ENCODE measurements around the genes CCDC8 and SLC1A5.

DNA sequence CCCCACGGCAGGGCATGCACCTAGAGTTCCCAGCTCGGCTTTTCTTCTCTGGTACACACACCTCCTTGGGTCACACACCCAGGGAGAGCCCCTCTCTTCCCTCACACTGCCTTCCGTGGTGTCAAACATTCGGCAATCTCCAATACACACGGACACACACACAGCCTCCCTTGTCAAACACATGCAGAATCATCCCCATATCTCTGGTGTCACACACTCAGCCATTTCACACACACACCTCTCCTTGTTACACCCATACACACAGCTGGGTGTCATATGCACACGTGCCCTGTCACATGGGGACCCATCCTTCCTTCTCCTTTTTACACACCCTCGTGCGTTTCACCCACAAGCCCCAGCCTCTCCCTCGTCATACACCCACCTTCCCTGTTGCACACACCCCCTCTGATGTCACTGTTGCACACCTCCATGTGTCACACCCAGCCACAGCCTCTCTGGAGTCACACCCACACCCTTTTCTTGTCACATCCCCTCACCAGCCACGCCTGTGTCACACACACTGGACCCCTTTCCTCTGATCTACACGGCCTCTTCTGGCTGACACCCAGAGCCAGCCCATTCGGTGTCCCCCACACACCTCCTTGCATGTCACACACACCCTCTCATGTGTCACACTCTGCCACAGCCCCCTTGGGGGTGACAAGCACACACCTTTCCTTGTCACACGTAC, 1.7 kb downstream of the NOVA2 start:
- PRO-cap: no peak
- RAMPAGE, long total RNA, 4 experiments: no peak in any of the 4 experiments

DNA sequence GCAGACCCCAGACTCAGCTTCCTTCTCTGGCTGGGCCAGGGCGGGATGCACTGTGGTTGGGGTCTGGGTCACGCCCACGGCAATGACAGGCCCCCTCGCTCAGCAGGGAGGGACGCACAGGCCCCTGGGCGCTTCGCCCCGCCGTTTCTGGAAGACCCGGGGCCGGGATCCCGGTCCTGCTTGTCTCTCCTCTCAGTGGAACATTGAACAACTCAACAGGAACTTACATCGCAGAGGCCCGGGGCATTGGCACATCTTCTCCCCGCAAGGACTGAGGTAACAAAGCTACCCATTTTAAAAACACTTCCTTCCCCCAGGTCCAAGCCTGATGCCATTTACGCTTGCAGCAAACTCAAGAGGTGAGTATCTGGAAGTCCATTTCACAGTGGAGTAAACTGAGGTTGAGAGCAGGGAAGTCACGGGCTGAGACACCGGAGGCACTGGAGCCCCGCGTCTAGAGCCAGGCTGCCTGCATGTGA, 340 bp upstream of the PGLYRP1 start:
- PRO-cap: no peak
- RAMPAGE, long total RNA, 4 experiments: no peak in any of the 4 experiments

GRCh38 chr19:46202497-46203355, 26.8 kb upstream of the IGFL1 start:
- PRO-cap: no peak
- RAMPAGE, long total RNA, 4 experiments: start-site peak on the minus strand in 1 of 4 experiments, at chr19:46203076-46203084 at its widest, 20 reads per replicate

GRCh38 chr19:46303529-46304679, 7.1 kb downstream of the HIF3A start:
- PRO-cap: no peak
- RAMPAGE, long total RNA, 4 experiments: no peak in any of the 4 experiments

DNA sequence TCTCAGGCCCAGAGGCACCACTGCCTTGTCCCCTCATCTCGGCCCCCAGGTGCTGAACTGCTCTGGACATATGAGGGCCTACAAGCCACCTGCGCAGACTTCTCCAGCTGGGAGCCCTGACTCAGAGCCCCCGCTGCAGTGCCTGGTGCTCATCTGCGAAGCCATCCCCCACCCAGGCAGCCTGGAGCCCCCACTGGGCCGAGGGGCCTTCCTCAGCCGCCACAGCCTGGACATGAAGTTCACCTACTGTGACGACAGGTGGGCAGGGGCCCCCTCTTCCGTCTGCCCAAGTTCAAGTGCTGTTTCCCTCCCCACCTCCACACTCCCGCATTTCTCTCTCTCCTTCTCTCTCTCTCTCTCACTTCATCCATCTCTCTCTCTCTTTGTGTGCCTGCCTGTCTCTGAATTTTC, 12.3 kb downstream of the HIF3A start:
- PRO-cap: no peak
- RAMPAGE, long total RNA, 4 experiments: no peak in any of the 4 experiments

DNA sequence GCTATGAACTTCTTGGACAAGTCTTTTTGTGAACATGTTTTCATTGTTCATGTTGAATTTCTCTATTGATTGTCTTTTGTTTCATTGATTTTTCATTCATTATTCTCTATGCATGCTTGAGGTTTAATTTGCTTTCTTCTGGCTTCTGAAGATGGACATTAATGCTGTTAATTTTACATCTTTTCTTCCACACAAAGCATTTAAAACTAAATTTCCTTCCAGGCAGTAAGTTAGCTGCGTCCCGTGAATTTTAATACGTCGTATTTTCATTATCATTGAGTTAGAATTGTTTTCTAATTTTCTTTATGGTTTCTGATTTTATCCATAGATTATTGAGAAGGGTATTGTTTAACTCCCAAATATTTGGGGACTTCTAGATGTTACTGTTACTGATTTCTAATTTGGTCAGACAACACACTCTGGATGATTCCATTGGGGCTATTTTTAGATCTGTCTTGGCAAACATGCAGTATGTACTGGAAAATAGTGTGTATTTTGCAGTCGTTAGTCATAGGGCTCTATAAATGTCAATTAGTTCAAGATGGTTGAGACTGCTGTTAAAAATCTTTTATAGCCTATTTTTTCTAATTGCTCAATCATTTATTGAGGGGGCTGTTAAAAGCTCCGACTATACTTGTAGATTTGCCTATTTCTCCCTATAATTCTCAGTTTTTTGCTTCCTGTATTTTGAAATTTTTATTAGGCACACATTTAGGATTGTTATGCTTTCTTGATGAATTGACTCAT, 31.2 kb downstream of the PPP5C start:
- PRO-cap: no peak
- RAMPAGE, long total RNA, 4 experiments: no peak in any of the 4 experiments

DNA sequence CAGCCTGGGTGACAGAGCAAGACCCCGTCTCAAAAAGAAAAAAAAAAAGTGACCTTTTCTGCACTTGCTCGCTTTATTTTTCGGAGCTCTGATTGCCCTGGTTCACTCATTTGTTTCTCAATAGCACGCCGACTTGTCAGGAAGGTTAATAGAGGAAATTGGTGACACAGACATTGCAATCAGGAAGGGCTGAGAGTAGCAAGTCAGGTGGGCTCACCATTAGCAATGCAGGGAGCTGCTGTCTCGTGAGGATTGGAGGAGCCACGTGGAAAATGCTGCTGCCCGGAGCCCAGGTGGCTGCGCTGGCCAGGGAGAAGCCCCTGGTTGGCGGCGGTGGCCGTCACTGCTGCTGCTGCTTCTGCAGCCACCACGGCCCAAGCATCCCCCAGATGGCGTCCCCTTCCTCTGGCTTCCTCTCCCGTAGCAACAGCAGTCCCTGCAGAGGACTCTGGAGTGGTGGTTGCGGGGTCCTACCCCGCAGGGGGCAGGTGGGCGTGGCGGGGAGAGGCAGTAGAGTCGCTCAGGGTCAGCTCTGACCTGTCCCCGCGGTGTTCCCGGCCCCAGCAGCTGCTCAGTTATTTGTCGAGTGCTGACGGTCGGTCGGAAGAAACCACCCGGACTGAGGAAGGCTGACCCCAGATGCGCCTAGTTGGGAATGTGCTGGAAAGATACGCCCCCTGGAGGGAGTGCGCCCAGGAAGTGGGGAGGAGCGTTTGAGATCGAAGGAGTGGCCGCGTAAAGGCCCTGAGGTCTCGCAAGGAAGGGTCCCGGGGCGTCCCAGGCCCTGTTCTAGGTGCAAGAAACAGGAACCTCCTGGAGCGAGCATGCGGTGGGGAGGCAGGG, 9.5 kb downstream of the CCDC8 start:
- PRO-cap: no peak
- RAMPAGE, long total RNA, 4 experiments: no peak in any of the 4 experiments

DNA sequence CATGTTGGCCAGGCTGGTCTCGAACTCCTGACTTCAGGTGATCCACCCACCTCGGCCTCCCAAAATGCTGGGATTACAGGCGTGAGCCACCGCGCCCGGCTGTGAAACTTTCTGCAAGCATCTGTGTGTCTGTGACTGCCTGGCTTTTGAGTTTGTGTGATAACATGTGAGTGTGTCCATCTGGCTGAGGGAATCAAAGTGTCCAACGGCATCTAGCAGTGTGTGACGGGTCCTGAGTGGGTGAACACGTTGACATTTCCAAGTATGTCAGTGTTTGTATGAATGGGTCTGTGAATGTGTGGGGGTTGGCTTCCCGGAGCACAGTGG, 5.7 kb downstream of the CCDC8 start:
- PRO-cap: no peak
- RAMPAGE, long total RNA, 4 experiments: no peak in any of the 4 experiments

DNA sequence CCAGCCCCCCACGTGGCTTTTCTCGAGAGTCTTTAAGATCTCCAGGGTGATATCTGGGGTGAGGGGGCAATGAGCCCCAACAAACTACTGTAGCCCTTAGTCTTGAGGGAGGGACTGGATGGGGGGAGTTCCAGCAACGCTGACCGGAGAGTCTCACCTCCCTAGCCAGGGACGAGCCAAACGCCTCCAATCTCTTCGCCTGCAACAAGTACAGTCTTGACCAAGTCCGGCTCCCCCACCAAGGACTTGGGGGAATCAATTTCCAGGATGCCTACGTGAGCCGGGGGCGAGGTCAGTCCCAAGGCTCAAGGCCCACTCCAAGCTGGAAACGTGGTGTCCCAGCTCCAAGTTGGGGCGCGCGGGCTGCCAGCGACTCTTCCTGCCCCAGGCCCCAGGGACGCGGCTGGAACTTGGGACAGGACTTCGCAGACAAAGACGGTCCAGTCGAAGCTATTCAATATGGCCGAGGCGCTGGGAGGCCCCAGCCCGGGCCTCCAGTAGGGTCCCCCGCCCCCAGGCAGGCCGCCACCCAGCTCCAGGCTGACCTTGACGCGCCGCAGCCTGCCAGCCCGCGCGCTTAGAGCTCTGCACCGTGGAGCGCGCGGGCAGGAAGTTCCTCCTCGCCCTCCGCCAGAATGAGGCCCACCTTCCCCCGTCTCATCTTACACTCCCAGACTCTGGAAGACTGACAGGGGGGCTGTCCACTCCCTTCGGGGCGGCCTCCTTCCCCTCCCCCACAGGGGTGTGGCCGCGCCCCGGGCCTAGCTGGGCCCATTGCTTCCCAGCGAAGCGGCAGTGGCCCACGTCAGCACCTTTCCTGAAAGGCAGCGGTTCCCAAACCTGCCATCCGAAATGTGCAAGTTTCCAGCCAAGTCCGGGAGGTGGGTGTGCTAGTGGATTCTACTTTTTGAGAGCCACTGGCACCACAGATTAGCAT, at the start of gene CCDC8:
CCDC8 (minus strand) TSS at position 589 of the 937 bp plus-strand sequence.
- PRO-cap: bidirectional peak, plus-strand start at position 774 of the sequence, minus-strand start at position 637 of the sequence
- RAMPAGE, long total RNA, 4 experiments: start-site peak on the minus strand in 1 of 4 experiments, centred at position 589 of the sequence, 20 reads per replicate

DNA sequence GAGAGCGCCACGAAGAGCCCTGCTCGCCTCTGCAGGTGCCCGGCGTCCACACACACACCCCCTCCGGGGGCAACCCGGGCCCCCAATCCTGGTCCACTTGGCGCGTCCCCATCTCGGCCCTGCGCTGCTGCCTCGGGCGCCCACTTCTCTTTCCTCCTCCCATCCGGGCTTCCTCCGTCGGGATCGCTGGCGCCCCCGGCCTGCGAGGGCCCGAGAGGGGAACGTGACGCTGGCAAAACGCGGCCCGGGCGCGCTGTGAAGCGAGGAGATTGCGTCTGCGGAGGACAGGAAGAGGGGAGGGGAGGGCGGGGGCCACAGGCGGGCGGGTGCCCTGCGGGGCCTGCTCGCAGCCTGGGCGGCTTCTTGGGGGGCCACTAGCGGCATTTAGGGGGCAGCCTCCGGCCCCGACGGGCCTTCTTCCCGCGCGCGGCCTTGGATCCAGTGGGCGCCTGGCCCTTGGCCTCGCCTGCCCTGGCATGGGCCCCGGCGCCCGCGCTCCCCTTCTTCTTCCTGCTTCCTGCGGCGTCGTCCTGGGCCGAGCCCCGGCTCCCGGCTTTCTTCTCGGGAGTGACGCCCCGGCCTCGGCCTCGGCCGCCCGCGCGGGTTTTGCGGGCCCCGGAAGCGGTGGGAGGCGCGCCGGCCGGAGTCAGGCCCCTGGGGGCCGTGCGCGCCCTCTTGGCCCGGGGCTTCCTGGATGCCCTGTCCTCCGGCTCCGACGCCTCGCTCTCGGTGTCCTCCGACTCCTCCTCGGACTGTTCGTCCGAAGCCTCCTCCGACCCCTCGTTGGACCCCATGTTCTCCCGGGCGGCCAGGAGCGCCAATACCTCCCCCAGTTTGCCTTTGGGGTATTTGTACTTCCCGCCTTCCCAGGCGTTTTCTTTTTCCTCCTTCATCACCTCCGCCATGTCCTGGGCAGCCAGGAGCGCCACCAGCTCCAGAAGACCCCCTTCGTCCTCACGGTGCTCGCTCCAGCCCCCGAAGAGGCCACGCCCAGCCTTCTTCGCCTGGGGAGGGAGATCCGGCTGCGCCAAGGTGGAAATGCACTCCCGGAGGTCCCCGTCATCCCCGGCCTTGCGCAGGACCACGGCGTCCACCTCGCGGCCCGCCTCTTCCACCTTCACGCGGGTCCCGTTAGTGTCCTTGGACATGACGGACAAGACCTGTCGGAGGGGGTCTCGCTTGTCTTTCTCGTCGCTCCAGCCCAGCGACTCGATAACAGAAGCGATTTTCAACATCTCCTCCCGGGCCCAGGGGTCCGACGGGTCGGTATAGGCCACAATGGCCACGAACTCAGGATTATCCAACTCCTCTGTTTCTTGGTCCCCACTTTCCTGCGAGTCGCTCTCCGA, 2.0 kb downstream of the PNMA8B start:
- PRO-cap: no peak
- RAMPAGE, long total RNA, 4 experiments: start-site peak on the minus strand in 1 of 4 experiments, centred at position 1,009 of the sequence, 14 reads per replicate

- PRO-cap: no peak
- RAMPAGE, long total RNA, 4 experiments: no peak in any of the 4 experiments
Measured at GRCh38 chr19:46522792-46523535, 27.3 kb upstream of the PNMA8B start.

DNA sequence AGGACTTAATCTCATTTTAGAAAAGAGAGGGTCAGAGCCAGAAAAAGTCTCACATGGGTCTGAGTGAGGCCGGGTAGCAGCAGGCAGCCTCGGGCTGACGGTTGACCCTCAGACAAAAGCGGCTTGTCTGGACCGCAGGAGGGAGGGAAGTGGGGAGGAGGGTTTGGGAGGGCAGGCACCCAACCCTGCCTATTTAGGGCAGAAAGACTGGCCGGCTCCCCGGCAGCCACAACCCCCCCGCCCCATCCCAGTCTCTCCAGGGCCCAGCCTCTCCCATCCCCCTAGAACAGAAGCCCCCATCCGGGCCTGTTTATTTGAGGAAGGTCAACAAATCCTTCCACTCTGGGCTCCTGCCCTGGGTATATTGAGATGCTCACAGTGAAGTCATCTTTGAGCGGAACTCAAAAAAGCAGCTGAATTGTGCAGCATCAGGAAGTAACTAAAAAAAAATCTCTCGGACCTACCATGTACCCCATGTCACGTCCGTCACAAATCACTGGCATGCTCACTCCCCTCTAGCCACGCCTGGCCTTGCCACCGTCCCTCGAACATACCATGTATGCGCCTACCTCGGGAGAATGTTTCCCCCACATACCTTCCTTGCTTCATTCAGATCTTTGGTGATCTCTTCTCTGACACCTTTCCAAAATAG, 6.3 kb downstream of the DACT3 start:
- PRO-cap: no peak
- RAMPAGE, long total RNA, 4 experiments: no peak in any of the 4 experiments

GRCh38 chr19:46784205-46785298, 3.8 kb downstream of the SLC1A5 start:
- PRO-cap: no peak
- RAMPAGE, long total RNA, 4 experiments: no peak in any of the 4 experiments

GRCh38 chr19:46787877-46789036, at the start of gene SLC1A5:
TSS of gene SLC1A5 (minus strand) at chr19:46788594.
- PRO-cap: unidirectional peak, minus-strand start at chr19:46788594
- RAMPAGE, long total RNA, 4 experiments: start-site peak on the minus strand in 3 of 4 experiments, at chr19:46788557-46788600 at its widest, 359 to 511 reads per replicate

DNA sequence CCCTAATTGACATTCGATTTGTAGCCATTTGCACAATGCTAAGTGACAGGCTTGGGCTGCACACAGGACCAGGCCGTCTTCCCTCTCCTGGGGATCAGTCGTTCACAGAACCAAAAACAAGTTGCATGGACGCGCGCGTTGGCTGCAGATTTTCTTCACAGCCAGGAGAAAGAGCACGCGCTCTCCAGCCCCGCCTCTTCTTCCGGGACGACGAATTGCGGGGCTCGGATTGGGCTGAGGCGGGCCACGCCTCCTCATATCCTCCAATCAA, 891 bp upstream of the ARHGAP35 start:
- PRO-cap: bidirectional peak, plus-strand start outside the sequence, minus-strand start at position 150 of the sequence
- RAMPAGE, long total RNA, 4 experiments: no peak in any of the 4 experiments

- PRO-cap: no peak
- RAMPAGE, long total RNA, 4 experiments: no peak in any of the 4 experiments
Measured at GRCh38 chr19:46862556-46863416, 2.0 kb downstream of the ARHGAP35 start.

DNA sequence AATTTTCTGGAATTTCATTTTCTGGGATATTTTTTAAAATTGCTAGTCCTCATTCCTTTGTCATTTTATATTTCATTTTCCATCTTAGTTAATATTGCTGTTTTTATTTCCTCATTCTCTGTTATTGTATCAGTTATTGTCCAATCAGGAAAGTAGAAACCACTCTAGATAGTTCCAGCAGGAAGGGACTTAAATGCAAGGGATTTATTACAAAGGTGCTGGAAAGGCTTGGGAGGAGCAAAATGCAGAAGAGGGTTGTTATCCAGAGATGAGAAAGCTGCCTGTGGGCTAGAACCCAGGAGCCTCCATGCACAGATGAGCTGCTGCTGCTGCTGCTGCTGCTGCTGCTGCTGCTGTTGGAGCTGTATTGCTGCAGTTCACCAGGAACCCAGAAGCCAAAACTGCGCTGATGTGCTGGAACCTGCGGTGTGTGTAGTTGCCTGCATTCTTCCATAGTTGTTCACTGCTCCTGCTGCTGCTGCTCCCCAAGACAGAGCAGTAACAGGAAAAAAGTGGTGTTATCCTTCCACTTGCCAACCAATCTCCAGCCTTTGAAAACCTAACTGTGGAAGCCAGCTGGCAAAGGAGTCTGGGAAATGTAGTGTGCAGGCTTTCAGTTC, 37.8 kb downstream of the ARHGAP35 start:
- PRO-cap: no peak
- RAMPAGE, long total RNA, 4 experiments: no peak in any of the 4 experiments

GRCh38 chr19:46899077-46899441, 38.3 kb downstream of the ARHGAP35 start:
- PRO-cap: no peak
- RAMPAGE, long total RNA, 4 experiments: no peak in any of the 4 experiments

DNA sequence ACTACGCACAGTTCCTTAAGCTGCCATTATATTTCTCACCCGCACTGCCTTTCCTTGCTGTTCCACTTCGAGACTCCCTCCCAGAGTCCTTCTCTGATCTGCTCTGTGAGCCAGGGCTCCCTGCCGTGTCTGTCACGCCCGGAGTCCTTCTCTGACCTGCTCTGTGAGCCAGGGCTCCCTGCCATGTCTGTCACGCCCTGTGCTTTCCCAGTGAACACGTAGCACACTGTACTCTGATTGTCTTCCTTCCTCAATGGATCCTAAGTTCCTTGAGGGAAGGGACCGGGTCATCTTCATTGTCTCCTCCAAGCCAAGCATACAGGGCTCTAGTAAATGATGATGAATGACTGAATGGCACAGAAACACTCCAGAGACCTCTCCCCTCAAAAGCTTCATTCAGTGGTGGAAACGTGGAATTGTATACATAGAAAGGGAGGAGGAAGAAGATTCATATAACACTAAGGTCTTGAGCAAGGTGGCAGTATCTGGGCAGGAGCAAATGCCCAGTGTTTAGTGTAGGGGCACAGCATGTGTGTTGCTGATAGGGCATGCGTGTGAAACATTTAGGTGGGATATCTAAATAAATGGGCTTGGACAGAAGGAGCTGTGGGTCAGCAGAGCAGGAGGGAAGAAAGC, 51.8 kb upstream of the NPAS1 start:
- PRO-cap: no peak
- RAMPAGE, long total RNA, 4 experiments: start-site peak on the plus strand in 1 of 4 experiments, centred at position 451 of the sequence, 10 reads per replicate

DNA sequence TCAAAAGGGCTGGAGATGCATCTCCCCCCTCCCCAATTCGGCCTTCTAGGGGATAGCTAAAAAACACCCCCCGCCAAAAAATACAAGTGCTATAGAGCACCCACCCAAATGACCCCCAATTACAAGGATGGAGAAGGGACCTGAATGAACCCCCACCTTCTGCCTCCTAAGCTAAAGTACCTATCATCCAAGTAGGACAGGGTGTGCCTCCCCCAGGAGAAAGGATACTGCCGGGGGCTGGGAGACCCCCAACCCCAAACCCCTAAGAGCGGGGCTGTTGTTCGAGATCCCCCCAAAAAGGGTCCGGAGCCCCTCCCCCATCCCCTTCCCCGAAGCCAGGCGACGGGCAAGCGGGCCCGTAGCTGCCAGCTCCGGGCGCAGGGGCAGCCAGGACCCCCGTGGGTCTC, 1.9 kb downstream of the ZC3H4 start:
- PRO-cap: no peak
- RAMPAGE, long total RNA, 4 experiments: no peak in any of the 4 experiments